Measurements from ENCODE around the genes STXBP5L, GOLGB1, IQCB1, CASR and SEMA5B.

GRCh38 chr3:120908162-120909168 is at the start of gene STXBP5L:
Gene STXBP5L (plus strand): TSS chr3:120908205.
- RRBS: 96% methylated on average over 4 of the region's 90 CpGs

GRCh38 chr3:121748757-121749785 is at the start of gene GOLGB1:
Gene GOLGB1 (minus strand): TSS chr3:121749741.
- RRBS: 2% methylated on average over 8 of the region's 55 CpGs

DNA sequence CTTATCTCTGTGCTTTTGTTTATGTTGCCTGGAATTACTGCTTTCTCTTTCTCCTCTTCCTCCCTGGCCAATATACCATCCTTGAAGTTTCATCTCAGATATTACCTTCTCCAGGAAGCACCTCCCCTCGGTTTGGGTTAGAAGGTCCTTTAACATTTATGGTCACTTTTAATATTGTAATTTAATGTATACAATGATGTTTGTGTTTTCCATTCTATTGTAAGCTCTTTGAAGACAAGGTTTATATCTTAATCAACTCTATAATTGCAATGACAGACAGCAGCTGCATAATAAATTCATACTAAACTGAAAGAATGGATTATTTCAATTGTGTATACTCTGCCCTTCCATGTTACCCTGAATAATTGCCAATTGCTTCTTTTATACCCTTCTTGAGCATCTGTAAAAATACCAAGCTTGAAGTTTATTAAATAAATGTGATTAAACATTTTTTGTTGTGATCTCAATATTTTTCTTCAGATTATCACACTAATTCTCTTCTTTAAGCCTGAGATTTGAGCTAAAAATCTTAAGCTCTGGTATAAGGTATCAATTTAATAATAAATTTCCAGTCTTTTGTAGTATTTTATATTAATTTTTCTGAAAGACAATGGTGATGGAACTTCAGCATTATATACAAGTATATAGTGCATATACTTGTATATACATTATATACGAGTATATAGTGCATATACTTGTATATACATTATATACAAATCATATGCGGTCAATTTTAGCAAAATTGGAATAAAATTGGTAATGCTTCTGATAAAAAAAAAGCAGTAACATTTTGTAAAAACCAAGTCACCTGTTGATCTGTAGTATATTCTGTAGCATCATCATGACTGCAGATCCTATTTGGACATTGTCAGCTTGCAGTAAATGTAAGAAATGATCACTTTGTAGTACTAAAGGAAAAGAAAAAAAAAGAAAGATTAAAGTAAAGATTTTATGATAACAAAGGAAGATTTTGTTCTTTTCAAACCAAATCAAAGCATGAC is 28.0 kb downstream of the IQCB1 start:
- RRBS: no CpG with 5 or more reads among the region's 3 CpGs

- RRBS: 3% methylated on average over 7 of the region's 54 CpGs
Measured at GRCh38 chr3:121834672-121835474, at the start of gene IQCB1. Gene IQCB1 (minus strand): TSS chr3:121835060.

- RRBS: 67% methylated on average over 1 of the region's 38 CpGs
Measured at GRCh38 chr3:122183533-122184170, at the start of gene CASR. Gene CASR (plus strand): TSS chr3:122183668.

DNA sequence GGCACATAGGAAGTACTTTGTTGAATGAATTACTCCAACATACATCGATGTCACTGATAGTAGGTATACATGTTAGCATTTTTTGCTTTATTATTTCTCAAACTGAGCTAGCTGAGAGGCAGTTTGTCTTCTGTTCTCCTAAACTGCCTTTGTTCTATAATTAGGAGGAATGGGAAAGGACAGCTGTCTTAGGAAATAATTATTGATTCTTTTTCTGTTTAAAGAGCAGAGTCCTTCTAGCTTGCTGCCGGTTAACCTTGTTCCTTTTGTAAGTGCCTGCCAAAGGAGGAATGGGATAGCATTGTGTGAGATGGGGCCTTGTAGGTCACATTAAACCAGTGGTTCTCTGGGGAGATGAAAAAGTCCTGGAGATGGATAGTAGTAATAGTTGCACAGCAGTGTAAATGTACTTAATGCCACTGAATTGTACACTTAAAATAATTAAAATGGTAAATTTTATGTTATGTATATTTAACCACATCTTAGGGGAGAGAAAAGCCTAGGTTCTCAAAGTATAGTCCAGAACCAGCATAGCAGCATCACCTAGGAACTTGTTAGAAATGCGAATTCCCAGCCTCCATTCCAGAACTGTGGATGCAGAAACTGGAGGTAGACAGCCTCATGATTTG is 8.2 kb downstream of the FAM162A start:
- RRBS: no CpG with 5 or more reads among the region's 3 CpGs

DNA sequence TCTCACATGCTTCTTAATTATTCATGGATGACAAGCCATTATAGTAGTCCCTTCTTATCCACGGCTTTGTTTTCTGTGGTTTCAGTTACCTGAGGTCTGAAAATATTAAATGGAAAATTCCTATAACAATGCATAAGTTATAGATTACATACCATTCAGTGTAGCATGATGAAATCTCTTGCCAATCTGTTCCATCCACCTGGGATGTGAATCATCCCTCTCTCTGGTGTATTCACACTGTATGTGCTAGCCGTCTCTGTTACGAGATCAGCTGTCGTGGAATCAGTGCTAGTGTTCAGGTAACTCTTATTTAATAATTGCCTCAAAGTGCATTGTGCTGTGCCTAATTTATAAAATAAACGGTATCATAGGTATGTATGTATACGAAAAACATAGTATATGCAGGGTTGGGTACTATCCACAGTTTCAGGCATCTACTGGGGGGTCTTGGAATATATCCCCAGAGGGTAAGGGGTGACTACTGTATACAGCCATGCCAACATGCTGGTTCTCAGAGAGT is 5.2 kb downstream of the WDR5B start:
- RRBS: no CpG with 5 or more reads among the region's 6 CpGs

- RRBS: no CpG with 5 or more reads among the region's 10 CpGs
Measured at GRCh38 chr3:122679796-122680457, 712 bp upstream of the PARP14 start.

DNA sequence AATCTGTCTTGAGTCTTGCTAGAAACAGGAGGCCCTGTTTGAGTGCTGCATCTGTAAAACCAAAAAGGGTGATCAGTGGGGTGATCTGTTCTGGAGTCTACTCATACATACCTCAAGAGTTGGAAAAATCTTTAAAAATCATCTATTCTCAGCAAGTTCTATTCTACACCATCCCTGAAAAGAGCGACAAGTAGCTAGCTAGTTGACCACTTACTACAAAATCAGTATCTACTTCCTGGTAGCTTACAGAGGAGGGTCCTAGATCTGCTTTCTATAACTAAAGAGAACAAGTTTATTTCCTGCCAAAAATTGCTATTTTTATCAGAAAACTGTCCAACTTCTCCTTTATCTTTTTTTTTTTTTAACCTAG is 31.7 kb downstream of the HSPBAP1 start:
- RRBS: no CpG with 5 or more reads among the region's 1 CpG

- RRBS: no CpG with 5 or more reads among the region's 7 CpGs
Measured at GRCh38 chr3:122802068-122803046, 7.5 kb downstream of the SLC49A4 start.

DNA sequence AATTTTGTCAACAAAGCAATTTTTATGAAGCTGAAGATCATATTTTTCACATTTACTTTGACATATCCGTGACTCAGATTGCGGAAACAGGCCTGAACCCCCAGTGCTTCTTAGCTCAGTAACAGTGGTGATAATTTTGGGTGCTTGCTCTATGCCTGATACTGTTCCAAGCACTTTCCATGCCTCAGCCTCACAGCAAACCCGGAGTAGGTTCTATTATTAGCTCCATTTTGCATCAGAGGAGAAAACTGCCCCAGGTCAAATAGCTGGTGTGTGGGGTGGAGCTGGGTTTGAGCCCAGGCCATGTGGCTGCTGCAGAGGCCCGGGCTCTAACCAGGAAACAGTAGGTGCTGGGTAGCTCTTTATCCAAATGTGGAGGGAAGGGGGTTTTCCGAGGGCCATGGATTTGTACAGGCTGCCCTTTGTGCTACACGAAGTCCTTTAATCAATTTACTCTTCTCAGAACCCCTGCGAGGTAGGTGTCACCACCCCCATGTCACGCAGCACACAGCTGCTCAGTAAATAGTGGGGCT is 99.1 kb downstream of the SLC49A4 start:
- RRBS: no CpG with 5 or more reads among the region's 8 CpGs

- RRBS: 69% methylated on average over 34 of the region's 93 CpGs
Measured at GRCh38 chr3:123027396-123028360, at the start of gene SEMA5B. Gene SEMA5B (minus strand): TSS chr3:123027763.

GRCh38 chr3:123143691-123144553 is 57.8 kb upstream of the SEC22A start:
- RRBS: no CpG with 5 or more reads among the region's 10 CpGs

DNA sequence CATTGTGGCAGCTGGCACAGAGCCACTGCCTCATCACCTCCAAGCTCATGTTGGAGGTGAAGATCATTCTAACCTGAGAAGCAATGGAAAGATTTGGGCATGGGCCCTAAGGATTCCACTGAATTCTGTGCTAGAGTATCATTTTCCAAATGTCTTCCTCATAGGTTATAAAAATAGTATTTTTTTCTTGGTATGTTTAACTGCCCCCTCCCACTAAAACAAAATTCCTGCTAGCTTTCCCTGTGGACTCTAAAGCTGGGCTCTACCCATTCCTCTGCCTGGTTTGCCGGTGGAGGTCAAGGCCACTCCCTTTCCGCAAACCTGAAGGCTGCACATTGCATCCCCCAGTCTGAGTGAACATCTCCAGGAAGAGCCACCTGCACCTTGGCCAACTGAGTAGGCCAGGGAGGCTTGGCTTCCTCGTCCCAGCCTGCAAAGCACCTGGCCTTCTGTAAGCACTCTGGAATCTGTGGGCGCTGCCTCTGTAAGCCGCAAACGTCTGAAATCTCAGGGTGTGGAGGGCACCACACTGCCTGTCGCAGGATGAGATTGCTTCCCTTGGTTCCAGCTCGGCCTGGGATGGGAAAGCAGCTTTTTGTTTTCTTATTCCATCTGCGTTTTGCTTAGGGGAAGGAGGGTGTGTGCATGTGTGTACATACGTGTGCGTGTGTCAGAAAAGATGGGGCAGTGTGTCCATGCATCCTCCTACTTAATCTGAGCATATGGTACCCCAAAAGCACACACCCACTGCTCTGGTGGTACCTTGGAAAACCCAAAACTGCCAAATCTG is 81.3 kb downstream of the SEC22A start:
- RRBS: no CpG with 5 or more reads among the region's 11 CpGs

- RRBS: no CpG with 5 or more reads among the region's 15 CpGs
Measured at GRCh38 chr3:123334939-123335782, 113.7 kb downstream of the ADCY5 start.

DNA sequence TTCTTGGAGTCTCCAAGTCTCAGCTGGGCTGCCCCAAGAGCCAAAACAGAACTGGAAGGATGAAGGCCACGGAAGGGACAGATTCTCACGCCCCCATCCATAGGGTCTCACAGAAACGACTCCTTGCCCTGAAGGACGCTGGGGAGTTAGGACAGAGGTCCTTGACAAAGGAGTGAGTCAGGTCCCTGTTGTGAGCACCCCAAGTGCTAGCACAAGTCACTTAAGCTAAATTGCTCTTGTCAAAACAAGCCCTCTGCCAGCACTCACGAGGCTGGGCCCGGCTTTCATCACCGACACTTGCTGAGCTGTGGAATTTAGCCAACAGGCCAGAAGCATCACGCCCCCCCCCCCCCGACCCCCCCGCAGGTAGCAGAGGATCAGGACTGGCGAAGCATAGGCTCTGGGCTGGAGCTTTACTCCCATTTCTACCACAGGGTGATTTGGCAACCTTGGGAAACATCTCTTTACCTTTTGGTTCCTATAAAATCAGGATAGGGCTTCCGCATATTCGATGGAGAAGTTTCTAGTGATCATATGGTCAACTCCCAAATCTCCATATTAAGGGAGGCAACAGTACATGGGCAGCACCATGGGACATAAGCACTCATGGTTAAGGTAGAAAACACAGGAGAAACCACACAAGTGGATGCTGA is 75.3 kb downstream of the ADCY5 start:
- RRBS: no CpG with 5 or more reads among the region's 13 CpGs

DNA sequence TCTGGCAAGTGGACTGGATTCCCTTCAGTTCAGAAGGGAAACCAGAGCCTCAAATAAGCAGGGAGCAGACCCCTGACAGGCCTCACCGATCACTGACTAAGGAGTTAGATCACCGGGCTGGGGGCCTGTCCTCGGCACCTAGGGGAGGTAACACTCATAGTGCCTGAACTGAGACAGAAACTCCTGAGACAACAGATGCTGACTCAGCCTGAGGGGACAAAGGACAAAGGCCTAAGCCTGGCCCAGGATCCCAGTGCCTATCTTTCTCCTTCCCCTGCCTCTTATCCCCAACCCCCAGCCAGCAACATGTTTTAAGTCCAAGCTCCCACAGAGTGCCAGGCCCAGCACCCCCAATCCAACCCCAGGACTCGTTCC is 37.6 kb downstream of the ADCY5 start:
- RRBS: no CpG with 5 or more reads among the region's 4 CpGs

DNA sequence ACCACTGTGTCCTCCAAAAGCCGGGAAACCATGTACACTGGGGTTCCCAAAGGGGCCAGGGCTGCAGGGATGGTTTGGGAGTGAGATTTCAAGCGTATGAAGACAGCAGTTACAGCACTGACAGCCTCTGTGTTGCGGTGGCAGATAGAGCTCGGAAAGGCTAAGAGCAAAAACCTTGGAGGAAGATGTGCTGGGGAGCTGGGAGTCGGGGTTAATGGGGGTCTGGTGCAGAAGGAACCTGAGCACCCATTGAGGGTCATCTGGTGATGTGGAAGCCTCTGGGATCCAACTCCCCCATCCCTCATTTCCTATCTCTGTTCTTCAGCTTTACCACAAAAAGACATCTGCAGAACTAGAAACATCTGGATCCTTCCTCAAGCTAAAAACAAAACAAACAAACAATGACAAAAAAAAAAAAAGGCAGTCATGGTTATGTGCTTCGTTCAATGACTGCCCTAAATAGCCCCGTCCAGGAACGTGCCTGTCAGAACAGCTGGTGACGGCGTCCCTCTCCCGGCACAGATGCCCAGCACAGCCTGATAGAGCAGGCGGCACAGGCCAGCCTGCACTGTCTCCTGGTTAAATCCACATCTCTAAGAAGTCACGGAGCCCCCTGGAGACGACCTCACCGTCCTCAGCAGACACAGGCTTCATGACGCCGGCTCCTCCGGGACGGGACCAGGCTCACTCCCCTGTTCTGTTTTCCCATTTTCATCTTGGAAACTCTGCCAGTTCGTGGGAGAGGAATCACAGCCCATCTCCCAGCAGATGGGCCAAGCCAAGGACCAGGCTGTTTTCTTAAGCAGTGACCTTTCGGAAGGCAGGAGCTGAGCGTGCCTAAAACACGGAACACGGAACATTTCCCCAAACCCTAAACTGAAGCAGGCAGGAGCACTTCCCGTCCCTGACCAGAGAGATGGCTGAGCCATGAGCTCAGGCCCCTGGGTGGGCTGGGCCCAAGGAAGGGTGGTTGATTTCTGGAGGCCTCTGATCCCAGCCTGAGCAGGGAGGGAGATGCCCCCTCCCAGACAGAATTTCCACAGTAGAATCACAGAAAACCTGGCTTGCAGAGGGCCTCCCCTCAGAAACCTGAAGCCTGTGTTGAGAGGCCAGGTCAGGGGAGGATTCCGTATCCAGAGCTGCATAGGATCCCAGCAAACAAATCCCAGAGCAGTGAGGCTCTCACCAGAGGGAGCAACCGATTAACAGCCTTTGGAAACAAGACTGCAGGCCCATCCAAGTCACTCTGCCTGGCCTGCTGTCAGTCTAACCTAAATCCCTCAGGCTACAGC is 36.0 kb downstream of the ADCY5 start:
- RRBS: no CpG with 5 or more reads among the region's 27 CpGs

DNA sequence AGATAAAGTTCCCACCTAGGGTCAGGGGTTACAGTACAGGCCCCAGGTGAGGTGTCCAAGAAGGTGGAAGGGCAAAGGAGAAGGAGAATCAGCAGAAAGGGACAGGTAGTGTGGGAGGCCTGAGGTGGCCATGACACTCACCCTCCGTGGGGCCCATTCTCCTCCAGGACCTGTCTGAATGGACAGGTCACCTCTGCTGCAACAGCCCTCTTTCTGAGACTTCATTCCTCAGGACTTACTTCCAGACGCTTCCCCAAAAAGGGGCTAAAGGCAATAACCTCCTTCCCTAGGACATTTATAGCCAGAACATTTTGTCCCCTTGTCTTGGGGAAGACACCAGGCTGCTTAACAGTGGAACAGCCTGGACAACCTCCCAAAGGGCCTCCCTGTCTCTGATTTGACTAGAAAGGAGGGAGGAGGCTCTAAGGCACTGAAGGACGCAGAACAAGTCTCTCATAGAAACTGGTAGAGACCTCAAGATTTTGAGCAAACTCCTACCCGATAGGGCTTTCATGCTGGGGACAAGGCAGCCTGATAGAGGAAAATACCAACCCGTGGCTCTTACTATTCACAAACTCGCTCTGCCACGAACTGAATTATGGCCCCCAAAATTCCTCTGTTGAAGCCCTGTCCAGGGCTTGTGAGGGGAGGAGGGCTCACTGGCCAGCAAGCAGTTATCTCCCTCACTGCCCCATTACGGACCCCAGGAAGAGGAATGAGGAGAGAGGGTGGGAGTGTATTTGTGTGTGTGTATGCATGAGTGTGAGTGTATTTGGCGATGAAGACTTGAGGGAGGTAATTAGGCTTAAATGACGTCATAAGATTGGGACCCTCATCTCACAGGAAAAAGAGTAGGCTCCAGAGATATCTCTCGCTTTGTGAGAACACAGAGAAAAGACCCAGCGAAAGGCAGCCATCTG is 32.6 kb downstream of the ADCY5 start:
- RRBS: no CpG with 5 or more reads among the region's 12 CpGs

GRCh38 chr3:123424400-123425017 is 24.4 kb downstream of the ADCY5 start:
- RRBS: no CpG with 5 or more reads among the region's 14 CpGs